ENCODE results near the genes SH2D2A, PEAR1 and ETV3L.

- RRBS = no CpG with 5 or more reads among the region's 3 CpGs
Observed at GRCh38 chr1:156618971-156619247, 306 bp upstream of the HAPLN2 start.

DNA sequence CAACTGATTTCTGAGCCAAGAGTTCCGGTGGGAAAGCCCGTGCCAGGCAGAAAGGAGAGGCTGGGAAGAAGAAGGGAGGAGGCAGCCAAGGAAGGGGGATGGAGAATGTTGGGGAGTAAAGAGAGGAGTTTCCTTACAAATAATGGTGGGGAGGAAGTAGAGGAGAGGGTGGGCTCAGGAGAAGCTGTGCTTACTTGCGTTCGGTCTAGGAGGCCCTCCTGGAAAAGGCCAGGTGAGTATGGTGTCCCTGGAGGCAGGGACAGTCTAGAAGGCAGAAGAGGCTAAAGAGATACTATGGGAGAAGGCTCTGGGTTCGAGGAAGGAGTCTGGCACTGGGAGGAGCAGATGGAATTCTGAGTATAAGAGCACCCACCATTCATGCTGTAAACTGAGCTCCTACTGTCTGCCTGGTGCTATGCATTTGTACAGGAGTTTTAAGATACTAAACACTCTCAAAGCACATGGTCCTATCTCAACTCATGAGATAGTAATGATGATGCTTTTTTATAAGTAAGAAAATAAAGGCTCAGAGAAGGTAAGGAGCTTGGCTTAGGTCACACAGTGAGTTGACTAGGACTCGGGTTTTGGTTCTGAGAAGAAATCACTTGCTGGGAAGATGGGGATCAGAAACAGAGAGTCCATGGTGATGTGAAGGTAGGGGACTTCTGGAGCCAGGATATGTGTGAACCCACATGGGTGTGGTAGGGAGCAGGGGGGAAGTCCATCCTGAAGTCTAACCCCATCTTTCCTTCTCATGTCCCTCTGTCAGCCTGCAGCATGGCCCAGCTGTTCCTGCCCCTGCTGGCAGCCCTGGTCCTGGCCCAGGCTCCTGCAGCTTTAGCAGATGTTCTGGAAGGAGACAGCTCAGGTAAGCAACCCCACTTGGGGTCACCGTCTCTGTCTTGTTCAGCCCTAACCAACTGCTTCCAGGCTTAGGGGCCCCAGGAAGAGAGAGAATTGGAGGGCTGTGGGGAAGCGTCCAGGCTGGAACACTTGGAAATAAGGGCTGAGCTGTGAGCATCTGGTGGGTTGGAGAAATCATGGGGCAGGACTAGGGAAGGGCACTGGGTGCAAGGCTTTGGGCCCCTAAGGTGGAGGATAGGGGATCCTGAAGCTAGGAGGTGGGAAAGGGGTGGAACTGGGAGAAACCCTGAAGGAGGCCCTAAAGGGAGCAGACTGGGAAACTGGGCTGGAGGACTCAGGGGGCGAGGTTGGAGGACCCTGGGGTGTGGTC lies 3.8 kb downstream of the BCAN start:
- RRBS = no CpG with 5 or more reads among the region's 9 CpGs

- RRBS = no CpG with 5 or more reads among the region's 21 CpGs
Observed at GRCh38 chr1:156664174-156665416, 12.6 kb downstream of the NES start.

DNA sequence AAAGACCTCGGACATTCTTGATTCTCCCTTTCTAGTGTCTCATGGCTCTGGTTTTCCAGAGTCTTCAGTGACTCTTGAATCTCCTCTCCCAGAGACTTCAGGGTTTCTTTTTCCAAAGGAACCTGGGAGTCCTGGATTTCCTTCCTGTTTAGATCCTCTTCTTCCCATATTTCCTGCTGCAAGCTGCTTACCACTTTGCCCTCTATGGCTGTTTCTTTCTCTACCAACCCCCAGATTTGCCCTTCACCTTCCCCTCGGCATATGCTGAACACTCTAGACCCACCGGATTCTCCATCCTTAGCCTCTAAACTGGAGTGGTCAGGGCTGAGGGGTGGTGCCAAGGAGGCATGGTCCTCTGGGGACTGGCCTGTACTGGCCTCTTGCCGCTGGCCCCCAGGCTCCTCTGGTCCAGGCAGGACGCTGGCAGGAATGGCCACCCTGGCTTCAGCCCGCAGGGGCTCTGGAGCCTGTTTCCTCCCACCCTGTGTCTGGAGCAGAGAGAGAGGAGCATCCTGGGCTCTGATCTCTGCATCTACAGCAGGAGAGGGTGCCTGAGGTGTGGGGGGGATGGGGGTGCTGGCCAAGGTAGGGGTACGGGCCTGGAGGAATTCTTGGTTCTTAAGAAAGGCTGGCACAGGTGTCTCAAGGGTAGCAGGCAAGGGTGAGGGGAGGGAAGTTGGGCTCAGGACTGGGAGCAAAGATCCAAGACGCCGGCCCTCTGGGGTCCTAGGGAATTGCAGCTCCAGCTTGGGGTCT lies 4.6 kb downstream of the NES start:
- RRBS = no CpG with 5 or more reads among the region's 9 CpGs

- RRBS = no CpG with 5 or more reads among the region's 7 CpGs
Observed at GRCh38 chr1:156676282-156676545, 993 bp downstream of the NES start.

GRCh38 chr1:156709721-156710276 lies 4.4 kb upstream of the CRABP2 start:
- RRBS = no CpG with 5 or more reads among the region's 8 CpGs

- RRBS = no CpG with 5 or more reads among the region's 11 CpGs
Observed at GRCh38 chr1:156732695-156733590, 4.4 kb upstream of the ISG20L2 start.

GRCh38 chr1:156767720-156768386 lies 518 bp downstream of the PRCC start:
- RRBS = 2% methylated on average over 32 of the region's 44 CpGs

DNA sequence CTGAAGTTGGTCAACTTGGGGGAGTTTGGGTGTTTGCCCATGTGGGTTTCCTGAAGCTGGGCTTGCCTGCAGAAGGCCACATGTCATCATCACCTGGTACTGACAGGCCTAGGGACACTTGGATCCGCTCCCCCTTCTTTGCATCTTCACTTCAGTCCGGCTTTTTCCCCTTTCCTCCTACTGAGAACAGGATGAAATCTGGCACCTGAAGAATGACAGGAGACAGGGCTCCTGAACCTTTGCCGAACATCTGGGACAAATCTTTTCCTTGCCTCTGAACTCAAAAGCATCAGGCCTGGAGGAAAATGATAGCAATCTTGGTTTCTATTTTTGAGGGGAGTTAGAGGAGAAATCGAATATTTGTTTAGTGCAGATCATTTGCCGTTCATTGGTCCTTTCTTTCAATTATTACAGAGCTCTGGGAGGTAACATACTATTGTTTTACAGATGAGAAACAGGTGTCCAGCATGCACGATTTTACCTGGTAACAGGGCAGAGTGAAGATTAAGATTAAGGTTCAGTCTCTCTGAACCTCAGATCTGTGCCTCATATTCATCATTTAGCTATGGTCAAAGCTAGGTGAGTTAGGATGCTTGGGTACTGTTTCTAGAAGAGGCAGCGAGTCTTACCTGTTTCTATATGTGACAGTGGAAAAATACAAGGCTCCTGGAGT lies 1.2 kb downstream of the PRCC start:
- RRBS = no CpG with 5 or more reads among the region's 7 CpGs

- RRBS = no CpG with 5 or more reads among the region's 3 CpGs
Observed at GRCh38 chr1:156806587-156806943, 10.1 kb downstream of the SH2D2A start.

GRCh38 chr1:156814847-156815786 lies 1.5 kb downstream of the SH2D2A start:
- RRBS = 82% methylated on average over 4 of the region's 10 CpGs

- RRBS = 44% methylated on average over 4 of the region's 10 CpGs
Observed at GRCh38 chr1:156816584-156817173, at the start of gene SH2D2A. TSS of gene SH2D2A (minus strand) at chr1:156816848.

DNA sequence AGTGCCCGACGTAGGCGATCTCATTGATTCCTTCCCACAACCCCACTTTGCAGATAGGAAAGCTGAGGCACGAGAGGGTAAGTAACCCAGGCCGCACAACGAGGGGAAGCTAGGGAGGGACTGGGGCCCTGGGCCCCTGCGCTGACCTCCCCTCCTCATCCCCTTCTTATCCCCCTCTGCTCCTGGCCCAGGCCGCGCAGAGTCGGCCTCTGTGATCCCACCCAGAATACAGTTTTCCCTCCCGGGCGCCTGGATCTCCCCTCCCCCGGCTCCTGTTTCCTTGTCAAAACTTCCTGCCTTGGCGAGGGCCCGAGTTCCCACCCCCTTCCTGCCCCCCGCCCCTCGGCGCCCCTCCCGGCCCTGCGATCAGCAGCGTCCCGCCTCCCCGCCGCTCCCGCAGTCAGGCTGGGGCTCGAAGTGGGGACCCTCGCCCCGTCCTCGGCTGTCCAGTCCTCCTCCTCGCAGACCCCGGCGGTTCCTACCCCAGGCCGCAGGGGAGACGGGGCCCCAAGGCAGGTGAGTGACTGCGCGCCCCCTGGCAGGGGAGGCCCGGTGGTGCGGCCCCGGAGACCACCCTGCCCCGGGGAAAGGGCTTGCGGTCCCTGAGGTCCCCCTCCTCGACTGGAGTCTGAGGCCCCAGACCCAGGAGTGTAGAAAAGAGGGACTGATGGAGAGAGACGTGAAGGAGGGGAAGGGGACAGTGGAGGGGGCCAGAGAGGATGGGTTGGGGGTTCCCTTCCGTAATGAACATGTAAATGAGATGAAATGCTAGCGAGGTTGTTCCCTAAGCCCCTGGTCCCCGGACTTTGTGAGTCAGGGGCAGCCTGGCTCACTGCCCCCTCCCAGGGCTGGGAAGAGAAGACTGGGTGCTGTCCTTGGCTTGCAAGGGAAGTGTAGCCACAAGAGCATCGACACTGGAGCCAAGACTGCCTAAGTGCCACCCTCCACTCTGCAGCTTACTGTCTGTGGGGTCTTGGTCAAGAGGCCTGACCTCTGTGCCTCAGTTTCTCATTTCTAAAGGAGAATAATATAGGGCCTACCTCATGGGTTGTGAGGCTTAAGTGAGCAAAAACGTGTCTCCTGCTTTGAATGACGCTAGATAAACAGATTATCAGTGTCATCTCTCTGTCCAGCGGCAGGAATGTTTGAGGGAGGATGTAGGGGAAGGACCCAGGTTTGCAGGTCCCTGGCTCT lies at the start of gene PEAR1:
TSS of gene PEAR1 (plus strand) at position 397 of the 1,194 bp plus-strand sequence.
- RRBS = under 1% methylated on average over 19 of the region's 50 CpGs

DNA sequence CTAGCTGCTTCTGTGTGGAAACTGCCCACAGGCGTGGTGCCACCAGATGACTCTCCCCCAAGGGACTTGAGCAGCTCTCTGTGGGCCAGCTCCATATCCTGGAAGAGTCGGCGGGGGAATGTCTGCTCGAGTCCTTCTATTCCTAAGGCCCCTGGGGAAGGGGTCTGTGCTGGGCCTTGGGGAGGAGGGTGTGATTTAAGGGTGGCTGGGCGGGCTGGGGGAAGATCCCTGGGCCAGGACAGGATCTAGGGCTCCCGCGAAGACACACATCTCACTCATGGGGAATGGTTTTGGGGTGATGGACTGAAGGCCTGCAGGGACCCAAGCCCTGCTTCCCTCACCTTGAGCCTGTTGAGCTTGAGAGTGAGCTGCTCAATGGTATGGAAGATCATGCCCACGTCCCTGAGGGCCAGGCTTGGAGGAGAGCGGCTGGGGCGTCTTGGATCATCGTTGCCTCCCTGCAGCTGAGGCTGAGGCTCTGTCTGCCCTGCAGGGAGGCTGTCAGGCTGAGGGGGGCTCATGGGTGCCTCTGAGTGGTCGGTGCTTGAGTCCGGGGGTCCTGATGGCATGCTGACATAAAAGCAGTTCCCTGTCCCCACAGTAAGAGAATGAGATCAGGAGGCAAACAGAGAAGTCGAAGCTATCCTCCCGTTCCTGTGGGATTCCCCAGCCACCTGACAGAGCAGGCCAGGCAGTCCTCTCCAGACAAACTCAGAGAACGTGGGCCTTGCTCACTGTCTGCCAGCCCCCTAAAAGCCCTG lies 16.7 kb downstream of the LRRC71 start:
- RRBS = no CpG with 5 or more reads among the region's 16 CpGs

DNA sequence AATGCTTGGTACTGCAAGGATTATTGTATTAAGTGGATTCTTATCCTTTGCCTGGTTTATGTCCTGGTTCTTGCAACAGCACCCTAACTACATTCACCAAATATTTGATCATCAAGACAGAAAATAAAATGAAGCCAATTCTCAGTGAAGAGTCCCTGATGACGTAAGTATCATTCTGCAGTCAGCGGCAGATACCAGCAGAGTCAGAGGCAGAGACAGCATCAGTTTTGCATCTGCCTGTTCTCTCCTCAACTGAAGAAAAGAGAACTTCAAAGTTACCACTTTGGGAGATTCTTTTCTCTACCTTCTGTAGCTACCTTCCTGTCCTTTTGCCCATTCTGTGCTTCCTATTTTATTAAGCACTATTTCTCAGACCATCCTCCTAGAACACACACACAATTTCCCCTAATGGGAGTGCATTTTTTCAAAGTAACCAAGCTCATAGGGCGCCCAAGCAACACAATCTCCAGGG lies 19.6 kb downstream of the ARHGEF11 start:
- RRBS = no CpG with 5 or more reads among the region's 3 CpGs

DNA sequence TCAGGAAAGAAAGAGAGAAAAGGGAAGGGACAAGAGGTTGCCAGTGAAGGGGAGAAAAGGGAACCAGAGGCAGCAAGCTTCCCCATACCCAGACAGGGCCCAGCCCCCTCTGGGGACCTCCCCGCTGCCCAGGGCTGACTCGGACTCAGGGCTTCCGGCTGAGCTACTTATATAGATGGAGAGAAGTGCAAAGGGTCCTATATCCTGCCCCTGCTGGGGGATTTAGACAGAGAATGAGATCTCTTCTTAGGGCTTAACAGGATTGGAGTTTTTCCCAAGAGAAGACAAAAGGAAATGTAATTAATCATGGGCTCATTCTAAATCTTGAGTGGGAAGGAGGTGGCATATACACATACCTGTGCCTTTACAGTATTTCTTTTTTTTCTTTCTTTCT lies at the start of gene ETV3L:
TSS of gene ETV3L (minus strand) at position 145 of the 394 bp plus-strand sequence.
- RRBS = no CpG with 5 or more reads among the region's 3 CpGs

- RRBS = no CpG with 5 or more reads among the region's 3 CpGs
Observed at GRCh38 chr1:157139253-157139674, 1.1 kb upstream of the ETV3 start.

- RRBS = no CpG with 5 or more reads among the region's 11 CpGs
Observed at GRCh38 chr1:157273363-157274011, 135.3 kb upstream of the ETV3 start.

DNA sequence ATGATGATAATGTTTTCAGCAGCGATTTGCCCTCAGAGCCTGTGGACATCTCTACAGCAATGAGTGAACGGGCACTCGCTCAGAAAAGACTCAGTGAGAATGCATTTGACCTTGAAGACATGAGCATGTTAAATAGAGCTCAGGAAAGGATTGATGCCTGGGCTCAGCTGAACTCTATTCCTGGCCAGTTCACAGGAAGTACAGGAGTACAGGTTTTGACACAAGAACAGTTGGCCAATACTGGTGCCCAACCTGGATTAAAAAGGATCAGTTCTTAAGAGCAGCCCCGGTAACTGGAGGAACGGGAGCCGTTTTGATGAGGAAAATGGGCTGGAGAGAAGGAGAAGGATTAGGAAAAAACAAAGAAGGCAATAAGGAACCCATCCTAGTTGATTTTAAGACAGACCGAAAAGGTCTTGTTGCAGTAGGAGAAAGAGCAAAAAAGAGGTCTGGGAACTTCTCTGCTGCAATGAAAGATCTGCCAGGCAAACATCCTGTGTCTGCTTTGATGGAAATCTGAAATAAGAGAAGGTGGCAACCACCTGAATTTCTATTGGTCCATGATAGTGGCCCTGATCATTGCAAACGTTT lies 9.3 kb upstream of the FCRL3 start:
- RRBS = no CpG with 5 or more reads among the region's 8 CpGs